CMK (cell line): ENCODE results near the genes MDM1 and RAP1B.

- RRBS, result no CpG with 5 or more reads among the region's 5 CpGs
These were observed 7.4 kb downstream of the TBK1 start for GRCh38 chr12:64459034-64459970.

DNA sequence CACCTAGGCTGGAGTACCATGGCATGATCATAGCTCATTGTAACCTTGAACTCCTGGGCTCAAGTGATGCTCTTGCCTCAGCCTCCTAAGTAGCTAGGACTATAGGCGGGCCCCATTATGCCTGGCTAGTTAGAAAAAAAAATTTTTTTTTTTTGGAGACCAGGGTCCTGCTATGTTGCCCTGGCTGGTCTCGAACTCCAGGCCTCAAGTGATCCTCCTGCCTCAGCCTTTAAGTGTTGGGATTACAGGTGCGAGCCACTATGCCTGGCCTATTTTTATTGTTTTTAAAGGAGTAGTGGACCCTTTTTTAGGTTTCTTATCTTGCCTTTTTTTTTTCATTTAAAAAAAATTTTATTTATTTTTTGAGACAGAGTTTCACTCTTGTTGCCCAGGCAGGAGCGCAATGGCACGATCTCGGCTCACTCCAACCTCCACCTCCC lies 68.7 kb downstream of the GNS start:
- RRBS, result no CpG with 5 or more reads among the region's 6 CpGs

GRCh38 chr12:64691229-64691848 lies 67.9 kb downstream of the GNS start:
- RRBS, result no CpG with 5 or more reads among the region's 6 CpGs

DNA sequence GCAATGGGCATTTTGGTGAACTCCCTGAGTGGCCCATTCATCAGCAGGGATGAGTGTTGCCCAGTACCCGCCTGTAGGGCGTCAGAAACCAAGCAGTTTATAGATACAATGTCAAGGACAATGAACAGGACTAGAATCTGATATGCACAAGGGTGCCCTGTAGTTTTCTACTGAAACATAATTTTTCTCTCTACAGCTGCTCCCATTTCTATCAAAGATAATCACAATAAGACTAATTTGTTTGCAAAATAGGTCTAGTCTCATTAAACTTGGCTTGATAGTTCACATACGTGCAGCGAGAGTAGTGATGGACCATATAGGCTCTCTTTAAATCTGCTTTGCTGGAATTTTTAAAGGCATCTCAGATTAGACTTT lies 20.1 kb downstream of the LEMD3 start:
- RRBS, result no CpG with 5 or more reads among the region's 4 CpGs

DNA sequence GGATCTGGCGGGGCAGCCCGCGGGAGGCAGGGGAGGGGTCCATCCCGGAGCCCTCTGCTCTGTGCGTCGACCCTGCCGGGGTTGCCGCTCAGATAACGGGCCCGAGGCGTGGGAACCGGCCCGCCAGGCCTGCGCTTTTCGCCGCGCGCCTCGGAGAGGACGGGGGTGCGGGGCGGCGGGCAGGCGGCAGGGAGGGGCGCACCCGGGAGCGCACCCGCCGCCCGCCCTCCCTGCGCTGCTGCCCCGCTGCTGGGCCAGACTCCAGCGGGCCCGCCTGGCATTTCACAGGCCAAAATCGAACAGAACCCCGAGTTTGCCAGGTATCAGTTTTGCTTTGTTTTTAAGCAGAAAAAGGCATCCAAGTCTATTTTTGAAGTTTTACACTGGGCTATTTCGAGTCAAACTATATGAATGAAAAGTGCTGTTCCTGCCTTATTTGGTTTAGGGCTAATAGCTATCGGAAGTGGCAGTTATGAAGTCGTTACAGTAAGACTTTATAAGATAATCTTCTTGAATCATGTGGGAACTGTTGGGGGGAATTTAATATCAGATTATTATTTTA lies 796 bp downstream of the MSRB3 start:
- RRBS, result 9% methylated on average over 15 of the region's 39 CpGs

- RRBS, result no CpG with 5 or more reads among the region's 1 CpG
These were observed 180.1 kb upstream of the HMGA2 start for GRCh38 chr12:65644254-65644459.

DNA sequence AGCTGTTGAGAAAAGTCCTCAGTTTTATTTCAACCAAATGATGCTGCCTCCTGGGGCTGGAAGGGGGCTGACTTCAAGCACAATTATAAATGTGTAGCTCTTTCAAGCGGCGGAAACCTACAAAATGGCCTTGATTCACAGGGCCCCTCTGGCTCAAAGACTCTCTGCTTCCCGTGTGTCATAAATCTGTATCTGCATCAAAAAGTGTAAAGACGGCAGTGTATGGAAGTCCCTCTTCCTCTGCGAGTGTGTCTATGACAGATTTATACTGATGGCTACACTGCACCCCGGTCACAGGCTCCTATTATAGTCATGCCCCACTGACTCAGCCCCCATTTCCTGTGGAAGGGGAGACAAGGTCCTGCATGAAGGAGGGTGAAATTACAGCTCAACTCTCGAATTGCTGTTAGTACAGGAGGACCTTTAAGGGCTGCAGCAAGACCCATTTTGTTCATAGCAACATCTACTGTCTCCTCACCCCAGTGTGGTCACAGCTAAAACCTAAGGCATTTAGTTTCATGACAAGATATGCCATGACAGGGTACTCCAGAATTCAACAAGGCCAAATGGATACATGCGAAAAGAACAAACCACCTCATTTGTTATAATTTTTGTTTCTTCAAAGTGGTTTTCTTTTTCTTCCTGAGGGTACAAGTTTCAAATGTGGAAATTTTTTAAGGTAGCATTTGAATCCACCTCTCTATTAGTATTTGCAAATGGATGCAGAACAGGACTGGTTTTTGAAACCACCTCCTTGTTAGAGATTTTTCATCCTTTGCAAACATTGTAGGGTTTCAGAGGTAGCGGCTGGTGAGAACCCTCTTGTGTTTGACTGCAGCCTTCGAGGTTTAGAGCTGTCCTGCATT lies 68.7 kb downstream of the HMGA2 start:
- RRBS, result no CpG with 5 or more reads among the region's 10 CpGs

DNA sequence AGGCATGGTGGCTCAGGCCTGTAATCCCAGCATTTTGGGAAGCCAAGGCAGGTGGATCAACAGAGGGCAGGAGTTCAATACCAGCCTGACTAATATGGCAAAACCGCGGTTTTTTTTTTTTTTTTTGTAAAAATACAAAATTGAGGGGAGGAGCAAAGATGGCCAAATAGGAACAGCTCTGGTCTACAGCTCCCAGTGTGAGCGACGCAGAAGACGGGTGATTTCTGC lies 100.8 kb downstream of the GRIP1 start:
- RRBS, result no CpG with 5 or more reads among the region's 5 CpGs

DNA sequence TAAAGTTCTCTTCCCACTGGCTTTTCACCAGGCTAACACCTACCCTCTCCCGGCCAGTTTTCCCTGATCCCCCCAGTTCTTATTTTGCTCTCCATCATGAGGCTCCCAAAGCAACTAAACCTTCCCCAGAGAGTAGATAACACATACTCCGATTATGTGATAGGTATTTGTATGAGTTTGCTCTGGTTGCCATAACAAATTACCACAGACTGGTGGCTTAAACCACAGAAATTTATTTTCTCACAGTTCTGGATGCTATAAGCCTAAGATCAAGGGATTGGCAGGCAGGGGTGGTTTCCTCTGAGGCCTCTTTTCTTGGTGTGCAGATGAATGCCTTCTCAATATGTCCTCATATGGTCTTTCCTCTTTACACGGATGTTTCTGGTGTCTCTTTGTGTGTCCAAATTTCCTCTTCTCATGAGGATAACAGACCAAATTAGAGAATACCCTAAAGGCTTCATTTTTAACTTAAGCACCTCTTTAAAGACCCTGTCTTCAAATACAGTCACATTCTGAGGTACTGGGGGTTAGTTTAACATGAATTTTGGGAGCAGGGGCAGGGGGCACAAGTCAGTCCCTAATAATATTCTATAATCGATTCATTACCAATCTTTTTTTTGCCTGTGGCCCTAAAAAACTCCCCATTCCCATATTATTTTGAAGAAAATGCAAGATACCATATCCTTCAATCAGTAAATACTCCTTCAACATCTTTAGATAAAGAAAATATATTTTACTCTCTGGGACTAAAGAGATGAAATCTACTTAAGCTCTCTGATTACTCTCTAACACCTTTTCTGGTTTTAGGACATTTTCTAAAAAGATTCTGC lies 285.9 kb upstream of the GRIP1 start:
- RRBS, result no CpG with 5 or more reads among the region's 4 CpGs

DNA sequence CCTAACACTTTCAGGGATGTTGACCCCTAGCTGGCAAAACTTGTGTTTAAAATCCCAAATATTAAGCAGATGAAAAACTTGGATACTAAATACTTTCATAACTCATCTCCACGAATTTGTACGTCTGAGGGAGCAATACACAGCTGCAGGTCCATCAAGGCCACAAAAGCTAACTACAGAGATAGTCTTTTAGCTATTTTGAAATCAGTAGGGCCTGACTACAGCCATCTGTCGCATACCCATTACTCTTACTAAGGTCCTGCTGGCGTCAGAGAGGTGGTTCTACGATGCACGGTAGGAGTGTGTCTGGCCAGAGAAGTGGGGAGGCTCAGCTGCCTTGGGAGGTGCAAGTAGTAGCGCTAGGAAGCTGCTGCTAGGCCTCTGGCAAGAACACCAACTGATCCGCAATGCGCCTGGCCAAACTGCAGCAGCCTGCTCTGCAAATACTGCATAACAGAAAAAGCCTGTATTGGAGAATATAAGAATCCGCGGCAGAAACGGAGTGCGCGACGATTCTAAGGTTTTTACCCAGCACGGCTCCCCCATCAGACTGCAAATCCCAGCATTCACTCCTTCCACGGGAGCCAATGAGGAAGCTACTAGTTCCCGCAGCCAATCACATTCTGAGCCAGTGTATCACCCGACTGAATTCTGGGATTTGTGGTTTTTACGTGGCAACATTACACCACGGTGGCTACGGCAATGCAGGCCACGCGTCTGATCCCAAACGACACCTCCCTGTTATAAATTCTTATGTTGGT lies 747 bp upstream of the CAND1 start:
- RRBS, result no CpG with 5 or more reads among the region's 25 CpGs

DNA sequence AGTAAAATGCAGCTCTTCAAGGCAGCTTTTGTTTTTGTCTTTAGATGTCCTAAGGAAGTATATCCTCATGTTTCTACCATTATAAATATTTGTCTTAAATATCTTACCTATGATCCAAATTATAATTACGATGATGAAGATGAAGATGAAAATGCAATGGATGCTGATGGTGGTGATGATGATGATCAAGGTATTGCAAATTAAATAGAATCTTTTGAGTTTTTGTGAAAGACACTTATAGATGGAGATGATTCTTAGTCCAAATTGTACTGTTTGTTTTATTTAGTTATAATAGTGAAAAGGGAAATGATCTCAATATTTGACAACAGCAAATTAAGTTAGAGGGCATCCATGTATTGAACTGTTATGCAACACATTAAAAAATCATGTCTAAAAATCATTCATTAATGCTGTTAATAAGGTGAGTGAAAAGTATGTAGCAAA lies 29.8 kb downstream of the CAND1 start:
- RRBS, result no CpG with 5 or more reads among the region's 1 CpG

- RRBS, result 1% methylated on average over 61 of the region's 86 CpGs
These were observed 414 bp downstream of the DYRK2 start for GRCh38 chr12:67648858-67649460.

DNA sequence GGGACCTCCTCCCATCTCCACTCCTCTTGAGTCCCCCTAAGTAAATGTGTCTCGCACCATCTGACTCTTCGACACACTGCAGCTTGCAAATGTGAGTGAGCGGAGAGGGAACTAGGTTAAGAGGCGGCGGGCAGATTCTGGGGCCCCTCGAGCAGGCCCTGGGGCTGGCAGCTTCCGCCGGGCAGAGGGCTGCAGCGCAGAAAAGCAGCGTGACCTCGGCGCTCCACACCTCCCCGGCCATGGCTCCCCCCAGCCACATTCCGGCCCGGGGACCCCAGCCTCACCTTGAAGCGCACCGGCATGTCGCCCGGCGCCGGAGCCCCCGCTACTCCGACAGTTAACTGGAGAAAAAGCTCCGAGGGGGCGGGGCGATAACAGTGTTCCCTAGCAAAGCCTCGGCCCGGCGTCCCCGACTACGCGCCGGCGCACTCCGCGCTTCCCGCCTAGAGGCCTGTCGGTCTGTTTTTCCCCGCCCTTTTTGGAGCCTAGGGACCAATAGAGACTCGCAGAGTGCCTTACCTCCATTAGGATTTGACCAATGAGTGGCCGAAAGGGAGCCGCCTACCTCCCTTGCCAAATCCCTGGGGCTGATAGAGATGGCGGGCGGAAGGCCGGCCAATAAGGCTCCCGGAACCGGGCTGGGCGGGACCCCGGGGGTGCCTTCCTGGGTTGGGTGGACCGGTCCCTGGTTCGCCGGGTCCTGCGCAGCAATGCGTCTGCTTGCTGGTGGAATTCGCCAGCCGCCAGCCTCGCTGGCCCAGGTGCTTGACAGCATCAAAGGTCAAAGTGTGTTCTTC lies at the start of gene MDM1:
Gene MDM1, minus strand, starts transcription at position 419 of the 797 bp plus-strand sequence.
- RRBS, result 1% methylated on average over 12 of the region's 57 CpGs

DNA sequence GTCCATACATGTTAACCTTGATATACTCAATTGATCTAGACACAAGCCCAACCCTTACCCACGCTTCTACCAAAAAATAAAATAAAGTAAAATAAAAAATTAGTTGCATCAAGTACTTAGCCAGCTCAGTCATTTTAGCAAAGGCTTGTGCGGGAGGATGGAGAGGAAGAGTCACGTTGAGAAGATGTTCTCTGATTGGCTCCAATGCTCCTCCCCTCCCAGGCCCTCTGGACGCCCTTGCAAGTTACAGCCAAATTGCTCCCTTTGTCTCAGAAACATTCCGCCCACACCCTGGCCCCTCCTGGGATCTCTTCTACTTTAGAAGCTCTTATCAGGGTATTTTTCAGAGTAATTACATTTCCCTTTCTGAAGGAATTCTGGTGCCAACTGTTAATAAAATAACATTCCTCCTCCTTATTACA lies 72.0 kb upstream of the RAP1B start:
- RRBS, result no CpG with 5 or more reads among the region's 5 CpGs

- RRBS, result 1% methylated on average over 37 of the region's 81 CpGs
These were observed at the start of gene RAP1B for GRCh38 chr12:68610308-68611077. RAP1B (plus strand) TSS chr12:68610899.

- RRBS, result under 1% methylated on average over 26 of the region's 65 CpGs
These were observed 400 bp downstream of the RAP1B start for GRCh38 chr12:68611078-68611519.

- RRBS, result no CpG with 5 or more reads among the region's 6 CpGs
These were observed 2.8 kb downstream of the RAP1B start for GRCh38 chr12:68613526-68613875.

GRCh38 chr12:68617243-68617990 lies 6.7 kb downstream of the RAP1B start:
- RRBS, result no CpG with 5 or more reads among the region's 4 CpGs

GRCh38 chr12:68788884-68789530 lies 19.0 kb upstream of the MDM2 start:
- RRBS, result no CpG with 5 or more reads among the region's 7 CpGs

DNA sequence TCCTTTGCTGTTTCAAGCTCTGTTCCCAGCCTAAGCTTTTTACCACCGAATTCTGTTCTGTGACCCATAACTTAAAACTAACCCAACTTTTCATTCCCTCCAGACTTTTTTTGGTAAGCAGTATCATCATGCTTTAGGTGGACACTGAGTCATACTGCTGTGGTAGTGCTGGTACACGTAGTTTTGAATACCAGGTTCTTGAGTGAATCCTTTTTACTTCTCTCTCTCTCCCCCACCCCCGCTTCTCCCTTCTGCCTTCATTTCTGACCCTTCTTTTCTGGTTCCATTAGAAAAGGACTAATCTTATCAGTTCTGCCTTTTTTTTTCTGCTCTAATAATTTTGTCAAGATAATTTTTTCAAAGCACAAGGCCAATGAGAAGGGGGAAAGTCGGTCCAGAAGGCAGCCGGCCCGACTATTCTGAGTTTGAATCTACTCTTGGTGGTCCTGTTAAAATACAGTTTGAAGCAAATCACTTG lies 2.3 kb upstream of the MDM2 start:
- RRBS, result no CpG with 5 or more reads among the region's 6 CpGs